AG09309 (cell line): ENCODE results near the genes GAS2L1 and OSM.

- RRBS: no CpG with 5 or more reads among the region's 5 CpGs
These were observed 8.5 kb downstream of the HSCB start for GRCh38 chr22:28750336-28750724.

GRCh38 chr22:28844017-28844461 is 39.3 kb upstream of the ZNRF3 start:
- RRBS: no CpG with 5 or more reads among the region's 1 CpG

DNA sequence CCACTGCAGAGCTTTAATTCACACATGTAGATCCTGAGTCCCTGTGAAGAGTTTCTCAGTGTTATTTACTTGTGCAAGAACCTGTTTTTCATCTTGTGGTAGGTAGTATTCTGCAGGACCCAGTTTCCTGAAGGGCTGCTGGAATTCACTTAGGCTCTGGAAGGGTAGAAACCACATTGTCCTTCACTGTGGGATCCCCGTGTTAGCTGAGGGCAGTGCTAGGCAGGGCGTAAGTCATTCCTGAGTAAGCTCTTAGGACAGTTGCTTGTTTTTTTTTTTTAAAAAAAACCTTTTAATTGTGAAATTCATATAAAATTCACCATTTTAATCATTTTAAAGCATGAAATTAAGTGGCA is 77.8 kb downstream of the C22orf31 start:
- RRBS: no CpG with 5 or more reads among the region's 2 CpGs

DNA sequence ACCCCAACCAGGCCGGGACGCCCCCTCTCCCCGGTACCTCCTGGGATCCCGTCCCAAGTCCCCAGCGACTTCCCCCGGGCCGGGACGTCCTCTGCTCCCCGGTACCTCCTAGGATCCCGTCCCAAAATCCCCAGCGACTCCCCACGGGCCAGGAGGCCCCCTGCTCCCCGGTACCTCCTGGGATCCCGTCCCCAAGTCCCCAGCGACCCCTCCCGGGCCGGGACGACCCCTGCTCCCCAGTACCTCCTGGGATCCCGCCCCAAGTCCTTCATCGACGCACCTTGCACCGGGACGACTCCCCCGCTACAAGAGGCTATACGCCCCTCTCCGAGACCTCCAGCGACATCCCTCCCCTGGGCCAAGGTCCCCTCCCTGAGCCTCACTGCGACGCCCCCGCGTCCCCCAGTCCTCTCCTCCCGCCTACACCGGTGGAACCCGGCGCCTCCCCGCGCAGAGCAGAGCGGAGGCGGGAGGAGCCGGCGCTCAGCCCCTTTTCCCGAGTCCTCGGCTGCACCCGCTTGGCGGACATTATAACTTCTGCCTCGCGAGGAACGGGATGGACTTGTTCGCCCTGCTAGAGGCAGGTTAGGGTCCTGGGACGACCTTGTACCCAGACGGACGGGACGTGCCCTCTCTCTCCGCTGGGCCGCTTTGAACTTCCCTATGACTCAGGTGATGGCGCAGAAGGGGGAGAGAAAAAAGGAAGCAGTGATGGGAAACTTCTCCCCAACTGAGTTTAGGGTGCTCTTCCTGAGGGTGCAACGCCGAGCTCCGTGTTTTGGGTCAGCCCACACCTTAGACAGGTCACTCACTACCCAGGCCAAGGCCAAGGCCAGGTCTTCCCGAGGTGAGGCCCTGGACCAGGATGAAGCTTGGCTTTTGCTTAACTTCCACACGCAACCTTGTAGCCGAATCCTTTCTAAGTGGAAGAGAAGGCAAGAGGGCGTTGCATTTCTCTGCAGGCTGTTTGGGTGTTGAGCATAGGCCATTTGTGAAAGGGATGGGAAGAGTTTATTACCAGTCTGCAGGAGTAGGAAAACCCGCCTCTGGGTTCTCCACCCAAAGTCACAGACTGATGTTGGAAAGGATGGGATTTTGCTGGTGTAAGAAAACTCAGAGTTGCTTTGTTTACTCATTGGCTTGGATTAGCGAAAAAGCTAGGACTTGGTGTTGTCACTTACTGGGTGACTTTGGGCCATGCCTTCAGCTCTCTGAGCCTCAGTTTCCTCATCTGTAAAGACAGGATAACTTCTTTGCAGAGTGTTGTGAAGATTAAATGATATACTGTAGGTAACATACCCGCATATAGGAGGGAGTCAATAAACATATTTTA is 1.2 kb downstream of the KREMEN1 start:
- RRBS: 5% methylated on average over 23 of the region's 66 CpGs

DNA sequence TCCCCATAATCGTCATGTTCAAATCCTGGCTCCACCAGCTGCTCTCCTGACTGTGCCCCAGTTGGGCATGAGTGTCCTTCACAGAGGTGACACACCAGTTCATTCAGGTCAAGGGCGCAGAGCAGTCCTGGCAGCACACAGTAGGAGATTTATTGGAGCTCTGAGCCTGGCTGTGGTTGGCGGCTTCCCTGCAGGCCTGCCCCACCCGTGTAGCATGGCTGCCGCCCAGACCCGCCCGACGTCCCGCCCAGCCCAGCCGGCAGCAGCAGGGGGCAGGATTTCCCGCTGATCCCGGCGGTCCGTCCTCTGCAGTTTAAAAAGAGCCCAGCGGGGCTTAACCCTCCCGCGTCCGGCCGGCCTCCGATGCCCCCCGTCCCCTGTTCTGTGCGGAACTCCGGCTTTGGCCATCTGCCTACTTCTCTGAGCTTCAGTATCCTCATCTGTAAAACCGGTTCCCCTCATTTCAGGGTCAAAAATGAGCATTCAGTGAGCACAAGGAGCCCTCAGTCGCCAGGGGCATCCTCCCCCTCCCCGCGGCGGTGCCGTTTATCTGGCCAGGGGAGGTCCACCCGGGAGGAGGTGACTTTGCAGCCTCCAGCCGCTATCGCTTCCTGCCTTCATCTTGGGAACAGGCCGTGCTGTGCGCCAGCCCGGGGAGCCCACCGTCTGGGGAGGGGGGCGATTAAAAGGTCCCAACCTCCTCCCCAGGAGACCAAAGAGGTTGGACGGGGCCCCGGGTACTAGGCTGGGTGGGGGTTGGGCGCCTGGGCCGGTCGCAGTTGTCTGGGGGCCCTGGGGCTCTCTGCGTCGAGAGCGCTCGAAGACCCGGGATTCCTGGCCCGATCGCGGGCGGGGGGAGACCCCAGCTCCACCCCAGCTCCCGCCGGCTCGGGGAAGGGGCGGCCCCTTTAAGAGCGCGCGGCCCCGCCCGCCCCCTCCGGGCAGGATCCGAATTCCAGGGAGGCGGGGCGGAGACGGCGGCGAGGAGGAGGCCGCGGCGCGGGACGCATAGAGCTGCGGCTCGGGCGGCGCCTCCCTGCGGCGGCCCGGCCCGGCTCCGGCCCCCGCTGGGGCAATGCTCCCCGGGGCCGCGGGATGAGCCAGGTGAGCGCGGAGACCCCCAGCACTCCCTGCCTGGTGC is at the start of gene GAS2L1:
GAS2L1 (plus strand) TSS at position 601 of the 1,141 bp plus-strand sequence.
- RRBS: 2% methylated on average over 41 of the region's 87 CpGs

DNA sequence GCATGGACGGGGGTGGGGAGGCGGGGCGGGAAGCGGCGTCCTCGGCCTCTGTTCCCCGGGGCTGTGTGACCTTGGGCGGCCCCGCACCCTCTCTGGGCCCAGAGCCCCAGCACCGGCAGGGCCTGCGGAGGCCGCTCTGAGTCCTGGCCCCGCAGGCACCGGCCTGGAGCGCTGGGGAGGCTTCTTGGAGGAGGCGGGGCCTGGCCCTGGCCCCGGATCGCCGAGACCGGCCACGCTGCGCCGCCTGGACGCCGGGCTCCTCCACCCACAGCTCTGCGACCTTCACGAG is 685 bp downstream of the GAS2L1 start:
- RRBS: 3% methylated on average over 11 of the region's 27 CpGs

DNA sequence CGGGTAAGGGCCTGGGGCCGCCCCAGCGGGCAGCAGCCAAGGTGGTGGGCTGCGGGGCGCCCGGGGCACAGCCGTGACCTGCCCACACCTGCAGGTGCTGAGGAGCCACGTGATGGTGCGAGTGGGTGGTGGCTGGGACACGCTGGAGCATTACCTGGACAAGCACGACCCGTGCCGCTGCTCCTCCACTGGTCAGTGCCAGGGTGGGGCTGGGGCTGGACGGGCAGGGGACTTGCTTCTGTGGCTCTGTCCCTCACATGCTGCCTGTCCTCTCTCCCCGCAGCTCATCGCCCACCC is 4.0 kb downstream of the GAS2L1 start:
- RRBS: no CpG with 5 or more reads among the region's 16 CpGs

DNA sequence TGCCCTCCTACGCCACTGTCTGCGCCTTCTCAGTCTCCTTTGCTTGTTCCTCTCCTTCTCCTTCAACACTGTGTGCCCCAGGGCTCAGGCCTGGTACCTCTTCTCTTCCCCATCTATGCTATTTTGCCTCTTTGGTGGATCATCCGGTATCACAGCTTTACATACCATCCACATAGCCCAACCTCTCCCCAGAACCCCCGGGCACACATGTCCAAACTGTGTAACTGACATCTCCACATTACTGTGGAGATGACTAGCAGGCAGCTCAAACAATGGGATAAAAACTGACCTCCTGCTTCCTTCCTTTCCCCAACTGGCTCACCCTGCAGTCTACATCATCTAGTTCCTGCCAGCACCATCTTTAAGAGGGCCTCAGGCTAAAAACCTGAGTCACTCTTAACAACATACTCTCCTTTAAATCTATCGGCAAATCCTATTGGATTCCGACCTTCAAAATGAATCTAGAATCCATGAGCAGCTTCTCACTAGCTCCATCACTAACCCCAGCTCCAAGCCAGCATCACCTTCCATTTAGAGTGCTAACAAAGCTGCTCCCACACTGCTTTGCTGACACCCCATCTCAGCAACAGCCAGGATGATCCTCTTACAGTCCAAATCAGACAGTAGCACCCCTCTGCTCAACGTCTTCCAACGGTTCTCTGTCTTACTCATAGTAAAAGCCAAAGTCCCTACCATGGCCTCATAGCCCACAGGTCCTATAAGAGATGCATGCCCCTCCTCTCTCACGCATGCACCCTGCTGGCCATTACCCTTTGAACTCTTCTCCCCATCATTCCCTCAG is 8.0 kb downstream of the AP1B1 start:
- RRBS: 78% methylated on average over 1 of the region's 9 CpGs

DNA sequence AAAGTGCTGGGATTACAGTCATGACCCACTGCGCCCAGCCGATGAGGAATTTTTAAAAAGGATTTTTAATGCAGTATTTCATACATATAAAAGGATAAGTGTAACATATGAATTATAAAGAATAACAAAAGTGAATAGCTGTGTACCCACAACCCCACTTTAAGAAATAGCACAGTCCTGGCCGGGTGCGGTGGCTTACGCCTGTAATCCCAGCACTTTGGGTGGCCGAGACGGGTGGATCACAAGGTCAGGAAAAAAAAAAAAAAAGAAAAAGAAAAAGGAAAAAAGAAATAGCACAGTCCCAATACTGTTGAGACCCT is 54.3 kb upstream of the CABP7 start:
- RRBS: no CpG with 5 or more reads among the region's 7 CpGs

DNA sequence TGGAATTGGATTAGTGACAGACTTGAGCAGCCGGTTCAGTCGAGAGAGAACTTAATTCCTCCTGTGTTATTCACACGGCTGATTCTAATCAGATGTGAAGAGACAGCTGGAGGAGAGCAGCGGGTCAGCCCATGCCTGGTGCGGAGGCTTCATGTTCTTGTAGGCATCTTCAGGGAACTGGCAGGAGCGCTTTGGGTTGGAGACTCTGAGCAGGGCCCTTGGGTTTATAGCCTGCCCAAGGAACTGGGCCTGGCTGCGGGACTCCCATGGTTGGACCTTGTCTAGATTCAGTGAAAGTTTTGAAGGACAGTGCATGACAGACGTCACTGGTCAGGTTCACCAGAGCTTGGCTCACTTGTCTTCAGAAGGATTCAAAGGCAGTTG is 29.2 kb upstream of the CABP7 start:
- RRBS: no CpG with 5 or more reads among the region's 8 CpGs

DNA sequence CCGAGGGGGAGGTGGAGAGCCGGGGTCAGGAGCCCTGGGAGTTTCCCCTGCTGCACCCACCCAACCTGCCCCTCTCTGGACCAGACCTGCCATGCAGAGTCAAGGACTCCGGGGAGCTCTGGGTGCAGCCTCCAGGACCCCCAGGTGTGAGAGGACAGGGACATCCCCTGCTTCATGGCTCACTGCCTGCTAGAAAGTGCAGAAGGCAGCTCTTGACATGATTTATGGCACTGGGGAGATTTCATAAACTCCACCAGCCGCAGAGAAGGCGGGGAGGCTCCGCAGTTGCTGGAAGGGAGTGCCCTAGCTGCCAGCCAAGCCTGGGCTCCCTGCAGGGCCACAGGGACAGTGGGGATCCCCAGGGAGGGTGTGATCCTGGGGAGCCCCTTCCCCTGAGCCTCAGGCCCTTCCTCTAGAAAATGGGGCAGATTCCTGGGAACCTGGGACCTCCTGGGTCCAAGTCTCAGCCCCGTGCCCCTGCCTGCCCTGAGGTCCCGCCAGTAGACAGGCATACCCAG is 13.6 kb downstream of the CABP7 start:
- RRBS: 92% methylated on average over 2 of the region's 8 CpGs

GRCh38 chr22:29855755-29856144 is 17.7 kb upstream of the ASCC2 start:
- RRBS: no CpG with 5 or more reads among the region's 6 CpGs

GRCh38 chr22:29885347-29886024 is 2.5 kb downstream of the MTMR3 start:
- RRBS: no CpG with 5 or more reads among the region's 5 CpGs

- RRBS: no CpG with 5 or more reads among the region's 7 CpGs
These were observed 77.3 kb upstream of the HORMAD2 start for GRCh38 chr22:30002709-30003542.

DNA sequence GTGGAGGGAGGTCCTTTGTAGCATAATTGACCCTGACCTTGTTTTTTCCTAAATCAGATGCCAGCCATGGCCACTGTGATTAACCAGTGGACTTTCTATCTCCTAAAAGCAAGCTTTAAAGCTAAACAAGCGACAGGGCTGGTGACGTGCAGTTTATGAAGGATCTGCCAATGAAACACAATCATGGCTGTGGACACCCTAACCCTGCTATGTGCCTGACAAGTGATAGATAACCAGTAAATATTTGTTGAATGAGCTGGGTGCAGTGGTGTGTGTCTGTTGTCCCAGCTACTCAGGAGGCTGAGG is 64.2 kb downstream of the LIF start:
- RRBS: no CpG with 5 or more reads among the region's 2 CpGs

- RRBS: no CpG with 5 or more reads among the region's 12 CpGs
These were observed 3.8 kb downstream of the OSM start for GRCh38 chr22:30262770-30263273.

GRCh38 chr22:30266558-30267589 is at the start of gene OSM:
Gene OSM (minus strand): TSS chr22:30266851.
- RRBS: 53% methylated on average over 5 of the region's 39 CpGs

DNA sequence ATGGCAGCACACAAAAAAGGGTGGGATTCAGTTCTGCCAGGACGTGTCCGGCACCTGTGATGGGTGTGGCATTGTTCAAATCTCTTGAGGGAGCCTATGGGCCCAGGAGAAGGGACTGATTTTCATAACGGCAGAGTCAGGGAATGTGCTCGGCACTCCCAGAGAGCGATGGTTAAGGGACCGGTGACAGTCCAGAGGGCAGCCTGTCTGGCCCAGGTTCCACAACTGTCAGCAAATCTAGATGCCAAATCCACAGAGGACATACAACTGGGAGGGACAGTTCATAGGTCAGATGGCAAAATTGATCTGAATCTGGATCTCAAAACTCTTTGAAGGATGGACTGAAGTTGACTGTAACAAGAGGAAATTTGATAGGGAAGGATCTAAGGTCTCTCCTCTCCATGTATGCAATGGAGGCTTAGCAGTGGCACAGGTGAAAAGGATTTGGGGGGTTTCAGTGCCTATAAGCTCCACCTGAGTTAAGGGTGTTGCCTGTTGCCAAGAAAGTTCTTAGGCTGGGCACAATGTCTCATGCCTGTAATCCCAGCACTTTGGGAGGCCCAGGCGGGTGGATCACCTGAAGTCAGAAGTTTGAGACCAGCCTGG is 7.6 kb downstream of the SEC14L2 start:
- RRBS: 98% methylated on average over 3 of the region's 7 CpGs